ENCODE measurements around the genes POFUT1, KIF3B, COMMD7, MAPRE1 and ACTL10.

DNA sequence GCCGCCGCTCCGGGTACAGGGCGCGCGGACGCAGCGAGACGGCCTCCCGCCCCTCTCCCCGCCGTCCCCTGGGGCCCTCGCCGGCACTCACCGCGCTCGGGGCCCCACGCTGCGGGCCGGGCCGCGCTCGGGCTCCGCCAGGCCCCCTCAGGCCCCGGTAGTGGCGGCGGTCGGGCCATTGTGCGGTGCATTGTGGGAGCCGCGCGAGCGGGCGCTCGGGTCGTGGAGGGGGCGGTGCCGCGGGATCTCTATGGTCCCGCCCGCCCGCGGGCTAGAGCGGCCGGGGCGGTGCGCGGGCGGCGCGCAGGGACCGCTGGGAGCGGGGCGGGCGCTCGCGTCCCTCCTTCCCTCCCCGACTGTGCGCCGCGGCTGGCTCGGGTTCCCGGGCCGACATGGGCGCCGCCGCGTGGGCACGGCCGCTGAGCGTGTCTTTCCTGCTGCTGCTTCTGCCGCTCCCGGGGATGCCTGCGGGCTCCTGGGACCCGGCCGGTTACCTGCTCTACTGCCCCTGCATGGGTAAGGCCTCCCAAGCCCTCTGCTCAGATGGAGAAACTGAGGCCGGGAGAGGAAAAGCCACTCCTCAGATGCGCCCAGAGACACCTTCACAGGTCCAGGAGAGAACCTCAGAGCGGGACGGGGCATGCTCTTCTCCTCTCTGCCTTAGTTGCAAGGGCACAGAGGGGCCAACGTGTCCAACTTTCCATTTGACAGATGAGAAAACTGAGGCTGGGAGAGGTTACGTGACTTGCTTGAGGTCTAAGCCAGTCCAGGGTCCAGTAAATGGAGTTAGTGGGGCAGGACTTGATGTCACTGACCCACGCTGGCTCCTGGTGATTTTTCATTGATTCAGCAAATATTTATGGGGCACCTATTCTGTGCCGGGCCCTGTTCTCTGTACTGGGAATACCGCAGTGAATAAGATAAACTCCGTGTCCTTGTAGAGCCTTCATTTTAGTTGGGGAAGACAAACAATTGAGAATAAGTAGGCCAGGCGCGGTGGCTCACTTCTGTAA is at the start of gene POFUT1:
Gene POFUT1, plus strand, starts transcription at position 331 of the 1,013 bp plus-strand sequence.
- PRO-cap = bidirectional peak, plus-strand start at position 344 of the sequence, minus-strand start at position 182 of the sequence
- CAGE, long polyA plus RNA = start-site peak on the minus strand centred at position 180 of the sequence, 31 bp wide, 24 and 23 reads in 2 replicates

- PRO-cap = no peak
- CAGE, long polyA plus RNA = no peak
These were observed 2.3 kb downstream of the POFUT1 start for GRCh38 chr20:32209833-32210453.

DNA sequence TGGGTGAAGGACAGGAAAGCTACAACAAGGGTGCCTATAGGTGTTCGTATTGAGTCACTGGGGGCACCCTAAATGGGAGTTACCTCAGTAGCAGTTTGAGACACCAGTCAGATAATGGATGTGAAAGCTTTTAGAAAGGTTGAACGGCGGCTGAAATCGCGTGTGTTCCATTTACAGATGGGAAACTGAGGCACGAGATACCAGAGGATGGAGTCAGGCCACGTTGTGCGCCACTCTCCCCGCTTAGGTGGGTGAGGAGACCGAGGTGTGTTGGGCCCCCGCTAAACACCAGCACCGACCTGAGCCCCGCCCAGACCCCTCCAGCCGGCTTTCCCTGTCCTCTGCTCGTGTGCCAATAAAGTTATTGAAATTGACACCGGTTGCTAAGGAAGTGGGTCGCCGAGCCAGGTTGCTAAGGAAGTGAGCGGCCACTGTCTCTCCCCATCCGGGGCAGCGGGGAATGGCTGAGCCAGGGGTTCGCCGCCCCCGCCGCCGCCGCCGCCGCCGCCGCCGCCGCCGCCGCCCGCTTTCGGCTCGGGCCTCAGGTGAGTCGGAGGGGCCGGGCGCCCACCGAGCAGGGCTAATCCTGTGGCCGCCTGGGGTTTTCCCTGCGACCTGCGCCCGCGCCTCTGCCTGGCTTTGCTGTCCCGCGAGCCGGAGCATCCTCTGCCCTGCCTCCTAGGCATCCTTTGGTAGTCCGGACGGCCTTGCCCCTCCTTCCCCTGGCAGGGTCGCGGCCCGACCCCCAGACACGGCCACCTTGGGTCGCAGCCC is at the start of gene KIF3B:
Gene KIF3B, plus strand, starts transcription at position 431 of the 774 bp plus-strand sequence.
- PRO-cap = bidirectional peak, plus-strand start at position 444 of the sequence, minus-strand start at position 301 of the sequence
- CAGE, long polyA plus RNA = no peak

- PRO-cap = no peak
- CAGE, long polyA plus RNA = no peak
These were observed 25.8 kb upstream of the ASXL1 start for GRCh38 chr20:32331894-32333121.

DNA sequence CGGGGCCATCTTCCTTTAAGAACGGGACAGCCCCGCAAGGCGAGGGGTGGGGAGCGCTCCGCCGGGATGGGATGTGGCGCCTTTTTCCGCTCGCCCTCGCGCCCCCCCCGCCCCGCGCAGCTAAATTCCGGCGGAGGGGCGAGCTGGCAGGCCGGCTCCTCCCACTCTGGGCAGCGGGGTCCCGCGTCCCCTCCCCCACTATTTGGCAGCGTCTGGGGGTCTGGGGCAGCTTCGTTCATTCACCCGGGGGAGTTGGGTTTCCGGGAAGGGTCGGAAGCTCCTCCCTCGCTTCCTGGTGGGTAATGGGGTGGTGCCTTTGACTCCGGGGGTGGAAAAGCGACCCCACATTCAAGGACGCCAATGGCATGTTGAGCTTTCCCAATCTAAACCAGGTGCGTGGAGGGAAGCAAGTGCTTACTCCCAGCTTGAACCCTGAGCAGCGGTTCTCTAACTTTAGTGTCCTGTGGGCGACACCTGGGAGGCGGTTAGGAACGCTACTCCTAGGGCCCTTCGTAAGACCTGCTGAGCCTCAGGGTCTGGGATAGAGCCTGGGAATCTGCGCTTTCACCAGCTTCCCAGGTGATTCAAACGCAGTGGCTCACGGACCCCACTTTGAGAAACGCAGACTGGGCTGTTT is 930 bp downstream of the ASXL1 start:
- PRO-cap = bidirectional peak, plus-strand start at position 18 of the sequence, minus-strand start outside the sequence
- CAGE, long polyA plus RNA = start-site peak on the plus strand centred at position 310 of the sequence, 54 bp wide, 37 and 30 reads in 2 replicates

DNA sequence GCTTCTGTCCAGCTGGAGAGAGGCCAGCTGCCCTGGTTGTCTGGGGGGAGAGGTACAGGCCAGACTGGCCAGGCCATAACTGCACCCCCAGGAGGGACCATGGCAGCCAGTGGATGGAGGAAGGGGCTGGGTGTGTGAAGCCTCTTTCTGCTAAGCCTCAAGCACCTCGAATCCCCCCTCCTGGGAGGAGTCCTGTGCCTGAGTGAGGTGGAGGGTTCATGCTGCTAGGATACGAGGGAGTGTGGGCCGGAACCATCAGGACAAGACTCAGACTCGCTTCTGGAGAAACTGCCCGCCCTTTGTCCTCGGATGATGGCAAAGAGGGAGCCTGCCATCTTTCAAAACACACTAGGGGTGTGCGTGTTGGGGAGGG is 90.3 kb downstream of the ASXL1 start:
- PRO-cap = no peak
- CAGE, long polyA plus RNA = no peak

GRCh38 chr20:32448771-32449594 is 90.9 kb downstream of the ASXL1 start:
- PRO-cap = no peak
- CAGE, long polyA plus RNA = no peak

- PRO-cap = no peak
- CAGE, long polyA plus RNA = no peak
These were observed 99.9 kb downstream of the NOL4L start for GRCh38 chr20:32485370-32485509.

DNA sequence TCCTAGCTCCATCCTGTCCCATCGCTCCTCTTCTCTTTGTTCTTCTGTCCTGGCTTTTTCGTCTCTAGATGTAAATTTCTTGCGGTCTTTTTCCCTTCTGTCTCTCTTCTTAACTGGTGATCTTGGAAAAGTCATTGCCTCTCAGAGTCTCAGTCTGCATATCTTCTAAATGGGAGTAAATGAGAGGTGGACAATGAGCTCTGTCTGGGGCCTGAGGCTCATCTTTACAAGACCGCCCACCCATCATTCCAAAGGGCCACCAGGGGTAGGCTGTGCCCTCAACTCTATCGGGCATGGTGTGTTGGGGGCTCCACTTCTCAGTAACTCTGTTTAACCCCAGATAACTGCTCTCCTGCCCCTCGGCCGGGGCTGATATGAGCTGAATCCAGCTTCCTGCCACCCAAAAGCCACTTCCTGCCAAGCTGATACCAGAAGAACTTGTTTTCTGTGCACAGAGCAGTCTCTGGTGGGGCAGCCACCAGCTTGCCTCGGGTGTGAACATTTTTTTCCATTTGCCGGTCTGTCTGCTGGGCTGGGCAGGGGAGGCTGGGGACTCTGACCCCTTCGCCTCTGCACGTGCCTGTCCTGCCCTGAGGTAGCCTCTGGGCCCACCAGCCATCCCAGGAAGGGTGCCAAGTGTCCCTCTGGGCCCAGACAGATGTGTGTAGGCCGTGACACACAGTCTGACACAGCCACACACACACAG is 45.4 kb downstream of the NOL4L start:
- PRO-cap = bidirectional peak, plus-strand start at position 459 of the sequence, minus-strand start at position 376 of the sequence
- CAGE, long polyA plus RNA = no peak

GRCh38 chr20:32652785-32653262 is 20.9 kb downstream of the C20orf203 start:
- PRO-cap = no peak
- CAGE, long polyA plus RNA = no peak

- PRO-cap = no peak
- CAGE, long polyA plus RNA = no peak
These were observed 34.4 kb upstream of the C20orf203 start for GRCh38 chr20:32708029-32708613.

DNA sequence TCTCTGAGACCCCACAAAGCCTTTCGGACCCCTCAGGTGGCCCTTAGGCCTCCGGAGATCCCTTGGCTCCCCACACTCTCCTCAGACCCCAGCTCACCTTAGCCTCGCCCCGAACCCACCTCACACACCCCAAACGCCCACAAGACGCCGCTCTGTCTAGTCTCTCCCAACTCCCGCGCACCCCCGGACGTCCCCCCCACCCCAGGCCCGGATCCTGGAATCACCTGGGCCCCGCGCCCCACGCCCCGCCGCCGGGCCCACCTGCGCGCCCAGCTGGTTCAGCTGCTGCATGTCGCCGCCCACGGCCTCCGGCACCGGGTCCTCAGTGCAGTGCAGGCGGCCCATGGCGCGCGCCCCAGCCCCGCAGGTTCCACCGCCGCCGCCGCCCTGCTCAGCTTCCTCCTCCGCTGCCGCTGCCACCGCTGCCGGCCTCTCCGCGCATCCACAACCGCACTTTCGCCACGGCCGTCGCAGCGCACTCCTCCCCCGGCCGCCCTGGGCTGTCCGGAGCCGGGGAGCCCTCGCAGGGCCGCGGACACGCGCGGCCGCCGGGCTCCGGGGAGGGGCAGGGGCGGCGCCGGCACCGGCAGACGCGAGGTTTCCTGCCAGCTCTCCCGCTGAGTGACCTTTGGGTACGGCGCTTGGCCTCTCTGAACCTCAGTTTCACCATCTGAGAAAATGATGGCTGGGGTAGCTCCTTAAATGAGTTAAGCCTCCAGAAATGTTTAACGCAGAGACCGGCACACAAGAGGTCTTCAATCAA is at the start of gene COMMD7:
Gene COMMD7, minus strand, starts transcription at position 421 of the 763 bp plus-strand sequence.
- PRO-cap = unidirectional peak, minus-strand start at position 100 of the sequence; bidirectional peak, plus-strand start at position 441 of the sequence, minus-strand start at position 389 of the sequence
- CAGE, long polyA plus RNA = start-site peak on the minus strand centred at position 394 of the sequence, 38 bp wide, 892 and 1,012 reads in 2 replicates

- PRO-cap = unidirectional peak, plus-strand start at chr20:32819966; bidirectional peak, plus-strand start at chr20:32820299, minus-strand start at chr20:32820158
- CAGE, long polyA plus RNA = no peak
These were observed at the start of gene MAPRE1 for GRCh38 chr20:32819605-32820570. MAPRE1 (plus strand) TSS chr20:32819954.

DNA sequence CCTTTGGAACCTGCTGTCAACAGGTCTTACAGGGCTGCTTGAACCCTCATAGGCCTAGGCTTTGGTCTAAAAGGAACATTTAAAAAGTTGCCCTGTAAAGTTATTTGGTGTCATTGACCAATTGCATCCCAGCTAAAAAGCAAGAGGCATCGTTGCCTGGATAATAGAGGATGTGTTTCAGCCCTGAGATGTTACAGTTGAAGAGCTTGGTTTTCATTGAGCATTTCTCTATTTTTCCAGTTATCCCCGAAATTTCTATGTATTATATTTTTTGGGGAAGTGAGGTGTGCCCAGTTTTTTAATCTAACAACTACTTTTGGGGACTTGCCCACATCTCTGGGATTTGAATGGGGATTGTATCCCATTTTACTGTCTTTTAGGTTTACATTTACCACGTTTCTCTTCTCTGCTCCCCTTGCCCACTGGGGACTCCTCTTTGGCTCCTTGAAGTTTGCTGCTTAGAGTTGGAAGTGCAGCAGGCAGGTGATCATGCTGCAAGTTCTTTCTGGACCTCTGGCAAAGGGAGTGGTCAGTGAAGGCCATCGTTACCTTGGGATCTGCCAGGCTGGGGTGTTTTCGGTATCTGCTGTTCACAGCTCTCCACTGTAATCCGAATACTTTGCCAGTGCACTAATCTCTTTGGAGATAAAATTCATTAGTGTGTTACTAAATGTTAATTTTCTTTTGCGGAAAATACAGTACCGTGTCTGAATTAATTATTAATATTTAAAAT is 9.3 kb upstream of the EFCAB8 start:
- PRO-cap = no peak
- CAGE, long polyA plus RNA = no peak

- PRO-cap = no peak
- CAGE, long polyA plus RNA = no peak
These were observed 237 bp upstream of the BPIFA1 start for GRCh38 chr20:33235659-33235858.

DNA sequence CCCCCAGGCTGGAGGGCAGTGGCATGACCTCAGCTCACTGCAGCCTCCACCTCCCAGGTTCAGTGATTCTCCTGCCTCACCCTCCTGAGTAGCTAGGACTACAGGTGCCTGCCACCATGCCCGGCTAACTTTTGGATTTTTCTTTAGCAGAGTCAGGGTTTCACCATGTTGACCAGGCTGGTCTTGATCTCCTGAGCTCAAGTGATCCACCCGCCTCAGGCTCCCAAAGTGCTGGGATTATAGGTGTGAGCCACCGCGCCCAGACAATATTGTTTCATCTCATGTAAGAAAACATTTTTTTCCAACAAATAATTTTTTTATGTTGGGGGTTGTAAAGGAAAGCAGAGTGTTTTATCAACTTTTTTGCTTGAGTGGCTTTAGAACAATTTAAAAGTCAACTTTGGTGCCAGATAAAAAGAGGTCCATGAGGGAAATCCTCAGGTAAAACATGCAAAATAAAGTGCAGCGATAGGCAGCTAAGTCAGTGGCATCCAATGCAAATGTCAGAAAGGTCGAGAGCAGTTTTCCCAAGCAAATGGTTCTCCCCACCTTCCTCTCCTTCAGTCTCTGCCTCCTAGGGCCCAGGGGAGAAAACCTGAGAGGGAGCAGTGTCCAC is 43.1 kb downstream of the CDK5RAP1 start:
- PRO-cap = no peak
- CAGE, long polyA plus RNA = no peak

DNA sequence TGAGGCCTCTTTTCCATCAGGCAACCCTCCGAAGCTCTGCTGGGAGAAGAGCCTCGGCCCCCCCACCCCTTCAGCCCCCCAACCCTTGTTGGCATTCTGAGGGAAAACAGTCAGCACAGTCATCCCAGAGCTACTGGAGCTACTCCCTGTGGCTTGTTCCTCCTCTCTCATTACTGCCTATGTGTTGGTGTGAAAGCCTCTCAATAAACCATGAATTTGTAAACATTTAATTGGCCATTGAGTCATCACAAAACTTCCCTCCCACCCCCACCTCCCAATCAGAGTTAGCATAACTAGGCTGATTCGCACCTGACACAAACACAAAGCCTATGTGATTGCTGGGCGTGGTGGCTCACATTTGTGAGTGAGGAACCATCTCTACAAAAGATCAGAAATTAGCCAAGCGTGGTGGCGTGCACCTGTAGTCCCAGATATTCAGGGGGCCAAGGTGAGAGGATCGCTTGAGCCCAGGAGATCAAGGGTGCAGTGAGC is 17.1 kb upstream of the SNTA1 start:
- PRO-cap = no peak
- CAGE, long polyA plus RNA = no peak

DNA sequence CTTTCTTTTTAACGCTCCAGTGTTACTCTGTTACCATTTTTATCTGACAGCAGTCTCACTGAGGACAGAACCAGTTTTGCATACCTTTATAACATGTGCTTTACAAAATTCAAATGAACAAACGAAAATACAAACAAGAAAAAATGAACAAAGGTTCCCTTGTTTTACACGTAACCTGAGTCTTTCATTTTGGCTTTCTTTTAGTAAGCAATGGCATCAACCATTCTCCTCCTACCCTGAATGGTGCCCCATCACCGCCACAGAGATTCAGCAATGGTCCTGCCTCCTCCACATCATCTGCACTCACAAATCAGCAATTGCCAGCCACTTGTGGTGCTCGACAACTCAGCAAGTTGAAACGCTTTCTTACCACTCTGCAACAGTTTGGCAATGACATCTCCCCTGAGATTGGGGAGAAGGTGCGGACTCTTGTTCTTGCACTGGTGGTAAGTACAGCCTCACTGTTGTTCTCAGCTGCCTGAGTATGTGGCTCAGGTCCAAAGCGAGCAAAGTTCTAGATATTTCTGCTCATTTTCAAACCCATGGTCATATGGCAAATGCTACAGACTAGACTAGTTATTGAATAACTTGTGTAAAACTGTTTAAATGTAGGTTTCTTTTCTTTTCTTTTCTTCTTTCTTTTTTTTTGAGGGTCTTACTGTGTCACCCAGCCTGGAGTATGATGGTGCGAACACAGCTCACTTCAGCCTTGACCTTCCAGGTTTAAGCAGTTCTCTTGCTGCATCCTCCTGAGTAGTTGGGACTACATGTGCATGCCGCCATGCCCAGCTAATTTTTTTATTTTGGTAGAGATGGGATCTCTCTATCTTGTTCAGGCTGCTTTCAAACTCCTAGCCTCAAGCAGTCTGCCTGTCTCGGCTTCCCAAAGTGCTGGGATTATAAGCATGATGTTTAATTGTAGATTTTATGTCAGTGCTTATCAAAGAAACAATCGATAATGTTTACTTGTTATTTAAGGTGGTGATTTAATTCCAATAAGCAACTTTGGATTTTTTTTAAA is 50.9 kb upstream of the C20orf144 start:
- PRO-cap = no peak
- CAGE, long polyA plus RNA = no peak

DNA sequence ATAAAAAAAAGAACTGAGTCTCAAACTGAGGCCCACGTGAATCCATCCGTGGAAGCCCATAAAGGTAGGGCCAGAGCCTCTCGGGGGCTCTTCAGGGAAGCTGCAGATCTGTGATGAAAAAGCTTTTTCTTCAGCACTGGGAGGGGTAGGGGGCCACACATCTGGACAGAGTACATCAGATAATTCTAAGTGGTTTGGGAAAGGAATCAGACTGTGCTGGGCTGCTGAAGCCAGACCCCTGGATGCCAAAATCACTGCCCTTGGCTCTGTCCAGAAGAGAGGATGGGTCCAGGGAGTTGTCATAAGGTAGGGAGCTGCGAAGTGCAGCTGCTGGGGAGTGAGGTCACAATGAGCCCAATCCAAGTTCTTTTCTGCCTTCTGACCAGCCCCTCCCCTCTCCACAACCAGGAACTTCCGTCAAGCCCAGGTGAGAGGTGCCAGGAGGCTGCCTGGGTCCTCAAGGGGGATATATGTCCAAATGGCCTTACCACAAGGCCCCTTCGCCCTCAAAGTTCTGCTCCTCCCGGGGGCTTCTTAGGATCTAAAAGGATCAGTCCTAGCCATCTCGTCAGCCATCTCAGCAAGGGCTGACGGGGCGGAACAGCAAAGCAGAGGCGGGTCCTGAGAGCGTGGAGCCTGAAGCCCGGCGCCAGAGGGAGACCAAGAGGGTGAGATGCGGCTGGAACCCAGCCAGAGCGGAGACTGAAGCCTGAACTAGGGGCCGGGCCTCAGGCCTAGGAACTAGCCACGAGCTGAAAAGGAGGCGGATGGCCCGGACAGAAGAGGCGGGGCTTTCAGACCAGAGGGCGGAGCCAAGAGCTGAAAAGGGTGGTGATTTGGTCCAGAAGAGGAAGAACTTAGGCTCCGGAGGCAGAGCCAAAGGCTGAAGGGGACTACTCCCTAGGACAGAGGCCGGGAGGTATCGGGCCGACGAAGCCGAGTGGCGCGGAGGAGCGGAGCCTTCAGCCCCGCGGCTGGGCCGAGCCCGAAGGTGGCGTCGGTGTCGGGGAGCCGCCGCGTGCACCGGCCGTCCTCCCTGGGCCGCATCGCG is at the start of gene ACTL10:
Gene ACTL10, plus strand, starts transcription at position 851 of the 1,051 bp plus-strand sequence.
- PRO-cap = bidirectional peak, plus-strand start at position 908 of the sequence, minus-strand start at position 704 of the sequence
- CAGE, long polyA plus RNA = no peak

- PRO-cap = no peak
- CAGE, long polyA plus RNA = no peak
These were observed 25.9 kb downstream of the CHMP4B start for GRCh38 chr20:33836907-33837524.

Measured in B cell (primary cell).